Mesenteric fat pad (tissue), 1 donor: Measurements from ENCODE around the genes FAM210A, MIB1 and GATA6.

DNA sequence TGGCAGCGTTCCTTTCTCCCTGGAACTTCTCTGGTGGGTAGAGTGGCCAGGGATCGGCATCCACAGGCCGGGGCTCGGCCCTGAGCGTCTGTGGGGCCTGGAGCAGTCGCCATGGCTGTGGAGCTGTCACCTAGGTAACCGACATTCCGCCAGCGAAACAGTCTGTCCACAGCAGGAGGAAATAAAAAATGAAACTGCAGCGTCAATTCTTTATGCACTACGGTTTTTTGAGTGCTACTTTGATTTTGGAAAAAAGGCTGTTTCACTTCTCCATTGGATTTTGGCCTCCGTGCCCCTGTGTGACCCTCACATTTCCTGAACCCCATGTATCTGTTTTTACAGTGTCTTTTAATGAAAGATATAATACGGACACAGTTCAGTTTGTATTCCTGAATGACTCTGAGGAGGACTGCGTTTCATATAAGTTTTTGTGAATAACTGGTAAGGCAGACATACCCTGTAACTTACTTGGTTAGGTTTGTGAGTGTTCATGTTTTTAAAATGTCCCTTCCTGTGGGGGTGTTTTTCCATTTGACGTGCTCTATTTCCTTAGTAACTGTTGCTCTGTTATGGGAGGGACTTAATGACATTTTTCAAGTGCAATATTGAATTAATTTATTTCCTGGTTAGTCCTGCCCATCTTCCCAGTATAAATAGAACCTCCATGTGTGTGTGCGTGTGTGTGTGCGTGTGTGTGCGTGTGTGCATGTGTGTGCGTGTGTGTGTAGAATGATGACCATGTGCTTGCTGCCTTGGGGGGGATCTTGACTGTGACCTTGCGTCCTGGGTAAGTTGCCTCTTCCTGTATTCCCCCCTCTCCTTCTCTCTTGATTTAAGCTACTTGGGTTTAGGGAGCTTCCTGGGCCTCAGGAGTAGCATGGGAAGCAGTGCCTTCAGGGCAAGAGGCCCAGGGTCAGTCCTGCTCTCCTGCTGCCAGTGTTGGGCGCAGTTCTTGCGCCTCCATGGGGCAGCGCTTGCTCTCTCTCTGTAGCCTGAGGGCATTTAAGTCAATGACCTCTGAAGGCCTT is 163.7 kb downstream of the LDLRAD4 start:
- PRO-cap = unidirectional peak, minus-strand start at position 90 of the sequence

GRCh38 chr18:13438680-13439110 is 220.1 kb downstream of the LDLRAD4 start:
- PRO-cap = no peak

- PRO-cap = no peak
These were observed 253.5 kb downstream of the LDLRAD4 start for GRCh38 chr18:13471903-13472633.

DNA sequence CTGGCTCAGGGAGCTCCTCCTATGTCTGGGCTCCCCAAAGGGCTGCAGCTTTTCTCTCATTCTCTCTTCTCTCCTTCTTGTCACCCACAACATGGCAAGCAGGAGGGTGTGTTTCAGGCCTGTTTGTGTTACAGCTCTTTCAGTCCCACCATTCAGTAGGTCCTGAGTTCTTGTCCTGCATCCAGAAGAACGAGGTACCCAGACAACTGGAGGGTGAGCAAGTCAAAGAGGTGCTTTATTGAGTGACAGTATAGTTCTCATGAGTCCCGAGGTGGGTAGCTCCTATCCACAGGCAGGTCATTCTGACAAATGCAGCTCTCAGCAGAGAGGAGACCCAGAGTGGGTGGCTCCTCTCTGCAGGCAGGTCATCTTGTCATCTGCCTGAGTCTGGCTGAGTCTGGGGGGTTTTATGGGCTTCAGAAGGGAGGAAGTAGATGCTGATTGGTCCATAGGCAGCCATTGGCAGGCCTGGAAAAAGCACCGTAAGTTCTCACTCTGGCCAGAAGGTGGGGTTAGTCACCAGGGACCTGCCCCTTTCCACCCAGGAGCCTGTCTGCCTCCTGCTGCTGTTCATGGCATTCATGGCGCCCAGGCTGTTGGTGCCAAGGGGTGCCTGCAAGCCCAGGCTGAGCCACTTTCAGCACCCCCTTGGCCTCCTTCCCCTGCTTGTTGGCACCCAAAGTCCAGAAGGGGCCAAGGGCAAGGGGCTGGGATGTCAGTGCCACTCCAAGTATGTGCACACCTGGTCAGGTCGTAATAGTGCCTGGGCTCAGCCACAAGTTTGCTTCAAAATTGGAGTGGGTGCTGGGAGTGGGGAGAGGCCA is 178.4 kb downstream of the FAM210A start:
- PRO-cap = no peak

DNA sequence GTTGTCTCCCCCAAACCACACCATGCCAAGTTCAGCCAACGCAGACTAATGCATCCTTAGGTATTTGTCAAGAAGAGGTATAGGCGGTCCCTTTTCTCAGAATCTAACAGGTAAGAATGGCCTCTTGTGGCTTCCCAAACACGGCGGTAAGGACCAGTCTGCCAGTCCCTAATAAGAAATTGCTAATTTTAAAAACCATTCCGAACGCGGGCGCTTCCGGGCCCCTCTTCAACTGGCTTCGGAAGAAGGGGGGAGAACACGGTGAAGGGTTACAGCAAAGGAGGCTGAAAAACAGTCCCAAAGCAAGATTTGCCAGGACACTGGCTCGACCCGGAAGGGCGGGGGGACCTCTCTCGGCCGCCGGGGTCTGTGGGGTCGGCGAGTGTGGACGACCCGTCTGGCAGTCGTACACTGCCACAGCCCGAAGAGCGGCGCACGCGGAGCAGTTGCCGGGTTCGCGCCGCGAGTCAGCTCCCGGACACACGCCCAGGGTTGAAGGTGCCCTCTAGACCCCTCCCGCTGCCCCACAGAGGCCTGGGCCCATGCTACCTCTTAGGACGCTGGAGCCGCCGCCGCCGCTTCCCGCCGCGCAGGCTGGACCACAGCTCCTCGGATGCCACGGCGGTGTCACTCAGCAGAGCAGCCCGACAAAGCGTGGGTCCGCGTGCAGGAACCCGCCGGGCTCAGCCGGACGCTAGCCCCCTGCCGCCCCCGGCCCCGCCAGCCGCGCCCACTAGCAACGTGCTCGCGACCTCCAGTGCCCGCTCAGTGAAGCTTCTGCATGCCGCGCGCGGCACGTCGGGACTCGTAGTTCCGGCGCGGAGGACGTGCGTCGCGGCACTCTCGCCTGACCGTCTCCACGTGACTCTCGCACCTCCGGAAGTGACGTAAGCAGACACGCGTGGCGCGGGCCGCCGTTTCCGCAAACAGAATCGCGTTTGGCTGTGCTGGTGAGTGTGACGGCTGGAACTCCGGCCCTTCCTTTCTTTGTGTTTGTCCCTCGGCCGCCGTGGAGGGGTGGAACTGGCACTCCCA is at the start of gene FAM210A:
Gene FAM210A, minus strand, starts transcription at position 779 of the 1,035 bp plus-strand sequence.
- PRO-cap = bidirectional peak, plus-strand start at position 929 of the sequence, minus-strand start at position 779 of the sequence

DNA sequence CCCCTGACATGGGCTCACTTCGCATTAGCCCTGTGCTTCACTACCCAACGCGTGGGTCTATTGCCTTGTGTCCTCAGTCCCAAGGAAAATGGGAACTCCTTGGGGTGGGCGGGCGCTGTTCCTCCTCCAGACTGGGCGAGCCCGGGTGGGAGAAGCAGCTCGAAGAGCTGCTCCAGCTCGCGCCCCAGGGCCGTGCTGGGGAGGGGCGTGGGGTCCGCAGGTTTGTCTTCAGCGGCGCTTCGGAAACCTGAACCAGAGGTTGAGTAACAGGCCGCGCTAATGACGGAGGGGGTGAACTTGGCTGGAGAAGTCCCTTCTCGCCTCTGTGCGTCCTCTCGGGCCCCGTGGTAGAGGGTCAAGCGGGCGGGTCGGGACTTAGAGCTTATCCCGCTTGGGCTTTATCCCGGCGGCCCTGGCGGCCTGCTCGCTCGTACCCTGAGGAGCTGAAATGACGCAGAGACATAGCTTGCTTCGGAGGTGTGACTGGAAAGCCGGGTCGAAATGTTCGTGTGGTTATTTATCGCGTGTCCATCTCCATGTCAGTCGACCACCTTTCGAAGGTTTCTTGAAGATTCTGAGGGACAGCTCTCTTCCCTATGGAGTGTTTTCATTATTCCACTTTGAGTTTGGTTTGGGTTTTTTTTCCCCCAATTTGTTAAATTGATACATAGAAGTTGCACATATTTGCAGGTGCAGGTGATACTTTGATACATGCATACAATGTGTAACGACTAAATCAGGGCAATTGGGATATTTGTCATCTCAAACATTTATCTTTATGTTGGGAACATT is 538 bp downstream of the RNMT start:
- PRO-cap = unidirectional peak, plus-strand start at position 129 of the sequence

DNA sequence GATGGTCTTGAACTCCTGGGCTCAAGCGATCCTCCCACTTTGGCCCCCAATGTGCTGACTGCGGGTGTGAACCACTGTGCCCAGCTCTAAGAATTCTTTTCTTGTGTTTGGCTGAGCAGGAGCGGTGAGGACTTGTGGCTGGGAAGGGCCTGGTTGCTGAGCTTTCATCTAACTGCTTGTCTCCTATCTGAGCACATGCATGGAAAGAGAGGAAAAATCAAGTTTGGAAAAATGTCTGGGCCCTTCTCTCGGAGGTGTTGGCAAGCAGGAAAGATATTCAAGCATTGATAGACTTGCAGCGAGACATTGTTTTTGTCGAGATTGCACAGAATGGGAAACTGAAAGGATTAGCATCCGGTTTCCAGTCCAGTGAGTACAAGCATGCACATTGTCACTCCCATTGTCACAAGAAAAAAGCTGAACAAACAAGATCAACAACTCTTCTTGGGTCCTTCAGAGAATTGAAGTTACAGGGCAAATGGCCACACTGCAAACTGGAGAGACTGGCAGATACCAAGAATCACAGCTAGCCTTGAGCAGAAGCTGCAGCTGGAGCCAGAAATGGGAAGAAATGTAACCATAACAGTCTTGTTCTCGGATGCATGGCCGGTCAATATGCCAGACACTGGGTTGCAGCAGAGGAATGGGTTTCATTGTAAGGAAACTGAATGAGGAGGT is 19.7 kb upstream of the MC5R start:
- PRO-cap = no peak

DNA sequence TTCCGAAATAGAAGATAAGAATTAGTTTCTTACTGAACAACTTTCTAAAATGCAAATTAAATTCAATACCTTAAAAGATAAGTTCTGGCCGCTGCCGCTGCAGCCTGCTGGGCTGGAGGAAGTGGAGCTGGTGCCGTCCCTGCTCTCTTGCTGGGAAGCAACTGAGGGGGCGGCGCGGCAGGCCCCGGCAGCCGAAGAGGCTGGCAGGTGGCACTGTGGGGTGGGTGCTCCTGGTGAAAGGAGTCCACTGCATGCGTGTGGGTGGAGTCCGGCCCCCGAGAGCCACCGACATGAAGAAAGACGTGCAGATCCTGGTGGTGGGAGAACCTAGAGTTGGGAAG is 89.5 kb upstream of the ZNF519 start:
- PRO-cap = no peak

DNA sequence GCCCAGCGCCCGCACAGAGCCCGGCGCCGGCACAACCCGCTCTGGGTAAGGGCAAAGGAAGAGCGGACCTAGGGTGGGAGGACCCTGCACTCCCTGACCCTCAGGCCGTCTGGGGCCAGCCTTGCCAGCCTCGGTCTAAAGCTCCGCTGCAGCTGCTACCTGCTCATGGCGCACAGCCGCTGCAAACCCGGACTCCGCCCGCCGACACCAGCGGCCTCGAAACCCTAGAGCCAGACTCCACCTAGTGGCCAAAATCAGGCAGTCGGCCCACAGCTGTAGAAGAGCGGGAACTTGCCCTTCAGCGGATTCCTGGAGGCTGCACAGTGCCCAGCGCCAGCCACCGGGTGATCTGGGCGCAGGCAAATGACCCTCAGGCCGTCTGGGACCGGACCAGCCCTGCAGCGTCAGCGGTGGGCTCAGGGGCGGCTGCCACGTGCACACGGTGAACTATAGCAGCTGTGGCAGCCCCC is 84.9 kb downstream of the POTEC start:
- PRO-cap = no peak

DNA sequence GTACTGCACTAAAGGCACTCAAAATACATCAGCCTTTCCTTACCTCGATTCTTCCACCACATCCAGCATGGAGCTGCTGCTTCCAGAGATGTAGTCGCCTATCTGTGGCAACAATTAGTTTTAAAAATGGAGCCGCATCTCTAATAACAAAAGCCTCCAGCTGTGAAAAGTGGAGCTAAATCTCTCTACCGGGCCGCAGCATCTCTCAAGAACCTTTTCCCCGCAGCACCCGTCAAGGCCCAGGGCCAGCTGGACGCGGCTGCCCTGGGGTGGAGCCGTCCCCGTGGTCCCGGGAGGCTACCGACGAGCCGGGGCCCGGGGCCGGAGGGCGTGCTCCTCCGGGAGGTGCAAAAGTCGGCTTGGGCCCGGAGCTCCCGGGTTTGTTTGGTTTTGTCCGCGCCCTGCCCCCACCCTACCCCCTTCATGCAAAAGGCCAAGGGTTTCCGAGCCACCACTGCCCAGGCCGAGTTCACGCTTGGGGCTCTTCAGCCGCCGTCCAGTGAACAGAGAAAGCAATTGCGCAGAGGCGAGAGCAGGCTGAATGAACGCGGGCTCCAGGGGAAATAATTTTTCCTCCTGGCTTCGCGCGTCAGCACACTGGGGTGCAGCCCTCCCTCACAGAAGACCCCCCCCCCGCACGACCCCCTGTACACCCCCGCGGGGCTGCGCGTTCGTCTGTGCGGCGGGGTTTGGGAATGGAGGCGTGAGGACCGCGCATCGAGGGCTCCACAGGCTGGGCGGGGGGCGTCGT is 623 bp upstream of the GREB1L start:
- PRO-cap = no peak

- PRO-cap = no peak
These were observed 119.1 kb downstream of the GREB1L start for GRCh38 chr18:21361051-21361709.

DNA sequence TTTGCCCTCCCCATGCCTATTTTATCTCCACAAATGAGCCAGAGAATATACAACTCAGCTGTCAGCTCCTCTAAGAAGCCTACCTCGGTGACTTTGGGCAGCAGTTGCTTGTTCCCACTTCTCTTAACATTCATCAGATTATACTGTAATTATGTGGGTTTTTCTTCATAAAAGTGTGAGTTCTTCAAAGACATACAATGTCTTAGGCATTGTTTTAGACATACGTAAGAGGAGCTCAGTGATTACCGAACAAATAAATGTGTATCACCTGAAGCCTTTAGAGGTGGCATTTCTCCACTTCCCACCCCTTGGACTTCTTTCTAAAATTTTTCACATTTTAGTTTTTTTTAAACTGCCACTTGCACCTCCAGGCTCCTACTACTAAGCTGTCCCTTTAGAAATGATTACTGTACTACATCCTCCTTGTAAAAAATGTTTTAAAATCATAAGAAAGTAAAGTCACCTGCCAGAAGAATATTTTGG is 82.0 kb downstream of the ESCO1 start:
- PRO-cap = no peak

GRCh38 chr18:21699234-21699738 is 5.3 kb downstream of the ABHD3 start:
- PRO-cap = no peak

DNA sequence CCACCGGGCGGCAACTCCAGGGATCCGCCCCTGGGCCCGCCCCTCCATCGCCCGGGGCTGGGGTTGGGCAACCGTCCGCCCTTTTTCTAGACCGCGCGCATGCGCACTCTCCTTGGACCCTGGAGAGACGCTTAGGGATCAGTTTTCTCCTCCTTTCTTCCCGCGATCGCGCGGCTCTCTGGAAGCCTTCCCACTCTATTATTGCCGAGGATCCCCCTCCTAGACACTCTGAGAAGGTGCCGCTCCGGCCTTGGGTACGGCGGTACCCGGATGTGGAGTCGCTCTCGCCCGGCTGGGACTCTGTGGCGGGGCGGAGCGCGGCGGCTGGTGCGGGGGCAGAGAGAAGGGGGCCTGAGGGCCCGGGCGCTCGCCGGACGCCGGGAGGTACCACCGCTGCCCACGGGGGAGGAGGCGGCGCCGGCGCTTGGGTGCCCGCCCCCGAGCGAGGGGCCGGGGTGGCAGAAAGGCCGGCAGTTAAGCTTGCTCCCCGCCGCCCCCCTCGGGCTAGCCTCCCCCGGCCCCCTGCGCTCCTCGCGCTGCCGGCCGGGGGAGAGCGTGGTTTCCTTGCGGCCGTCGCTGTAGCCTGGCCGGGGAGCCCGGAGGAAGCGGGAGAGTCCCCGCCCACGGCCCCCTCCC is at the start of gene MIB1:
Gene MIB1, plus strand, starts transcription at position 112 of the 636 bp plus-strand sequence.
- PRO-cap = bidirectional peak, plus-strand start at position 157 of the sequence, minus-strand start outside the sequence; bidirectional peak, plus-strand start outside the sequence, minus-strand start at position 598 of the sequence

- PRO-cap = no peak
These were observed 38.8 kb downstream of the MIB1 start for GRCh38 chr18:21779327-21779898.

DNA sequence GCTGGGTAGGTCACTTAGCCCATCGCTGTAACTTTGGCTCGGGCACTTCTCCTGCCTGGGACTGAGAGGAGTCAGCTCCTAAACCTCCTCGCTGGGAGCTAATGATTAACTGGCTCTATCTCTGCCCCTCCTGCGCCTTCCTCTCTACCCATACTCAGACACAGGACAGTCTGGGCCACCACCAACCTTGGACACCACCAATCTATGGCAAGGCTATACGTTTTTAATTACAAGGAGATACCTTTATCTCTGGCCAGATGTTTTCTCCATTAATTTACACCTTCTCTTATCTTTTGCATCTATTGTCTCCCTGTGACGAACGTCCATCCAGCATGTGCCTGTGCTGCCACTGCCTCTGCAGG is 149.2 kb upstream of the GATA6 start:
- PRO-cap = no peak

DNA sequence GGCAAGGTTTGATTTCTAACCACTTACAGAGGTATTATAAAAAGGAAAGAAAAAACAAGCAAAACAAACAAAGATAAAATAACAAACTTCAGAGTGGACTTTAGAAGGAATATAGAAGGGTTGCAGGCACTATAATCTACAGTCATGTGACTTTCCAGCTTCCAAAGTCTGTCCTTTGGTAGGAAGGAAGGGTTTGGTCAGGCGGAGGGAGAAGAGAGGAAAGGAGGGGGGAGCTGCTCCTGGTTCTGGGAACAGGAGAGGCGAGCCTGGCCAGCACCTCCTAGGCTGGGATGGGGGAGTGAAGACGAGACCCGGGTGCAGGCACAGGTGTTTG is 53.9 kb upstream of the GATA6 start:
- PRO-cap = no peak

GRCh38 chr18:22164389-22164911 is 4.9 kb upstream of the GATA6 start:
- PRO-cap = no peak

DNA sequence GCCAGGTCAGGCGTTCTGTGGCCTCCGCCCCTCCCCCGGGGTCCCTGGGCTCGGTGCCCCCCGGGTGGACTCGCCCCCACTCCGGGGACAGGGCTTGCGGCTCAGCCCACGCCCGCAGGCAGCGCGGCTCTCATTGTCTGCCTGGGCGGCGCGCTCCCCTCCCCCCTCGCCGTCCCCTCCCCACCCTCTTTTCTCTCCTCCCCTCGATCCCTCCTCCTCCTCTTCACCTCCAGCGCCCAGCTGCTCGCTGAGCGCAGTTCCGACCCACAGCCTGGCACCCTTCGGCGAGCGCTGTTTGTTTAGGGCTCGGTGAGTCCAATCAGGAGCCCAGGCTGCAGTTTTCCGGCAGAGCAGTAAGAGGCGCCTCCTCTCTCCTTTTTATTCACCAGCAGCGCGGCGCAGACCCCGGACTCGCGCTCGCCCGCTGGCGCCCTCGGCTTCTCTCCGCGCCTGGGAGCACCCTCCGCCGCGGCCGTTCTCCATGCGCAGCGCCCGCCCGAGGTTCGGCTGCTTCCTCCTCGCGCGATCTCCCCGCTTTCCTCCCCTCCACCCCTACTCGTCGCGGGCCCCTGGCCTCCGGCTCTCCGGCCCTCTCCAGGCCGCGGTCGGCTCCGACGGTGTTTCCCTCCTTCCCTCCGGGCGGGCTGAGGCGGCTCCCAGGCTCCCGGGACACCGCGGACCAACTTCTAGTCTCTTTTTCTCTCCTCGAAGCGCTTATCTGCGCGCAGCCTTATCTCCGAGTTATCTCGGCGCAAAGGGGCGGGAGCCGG is at the start of gene GATA6:
Gene GATA6, plus strand, starts transcription at position 408 of the 770 bp plus-strand sequence.
- PRO-cap = bidirectional peak, plus-strand start at position 381 of the sequence, minus-strand start at position 273 of the sequence

GRCh38 chr18:22176369-22177569 is 7.4 kb downstream of the GATA6 start:
- PRO-cap = bidirectional peak, plus-strand start at chr18:22176835, minus-strand start at chr18:22176728